Mesangial cell (primary cell): ENCODE measurements around the genes PRR19, PSG6 and SMG9.

DNA sequence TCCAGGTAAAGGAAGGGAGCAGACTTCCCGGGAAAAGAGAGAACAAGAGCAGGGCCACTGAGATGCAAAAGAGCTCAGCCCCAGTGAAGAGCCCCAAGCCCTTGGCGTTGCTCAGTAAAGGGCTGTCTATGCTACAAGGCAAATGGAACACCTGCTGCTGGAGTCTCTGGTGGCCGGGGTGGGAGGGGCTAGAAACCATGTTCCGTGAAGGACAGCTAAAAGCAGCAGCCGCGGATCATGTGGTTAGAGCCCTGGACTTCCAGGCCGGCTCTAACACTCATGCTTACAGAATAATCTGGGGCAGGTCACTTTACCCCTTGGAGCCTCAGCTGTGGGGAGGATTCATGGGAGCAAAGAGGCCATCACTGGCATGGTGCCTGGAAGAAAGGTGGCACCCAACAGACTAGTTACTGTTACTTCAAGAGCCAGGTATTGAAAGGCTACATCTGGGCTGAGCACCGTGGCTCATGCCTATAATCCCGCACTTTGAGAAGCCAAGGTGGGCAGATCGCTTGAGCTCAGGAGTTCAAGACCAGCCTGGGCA, 17.8 kb downstream of the POU2F2 start:
- RAMPAGE, long total RNA, result no peak

GRCh38 chr19:42250147-42250752, 4.7 kb downstream of the ERF start:
- RAMPAGE, long total RNA, result no peak

GRCh38 chr19:42250753-42251428, 4.0 kb downstream of the ERF start:
- RAMPAGE, long total RNA, result no peak

DNA sequence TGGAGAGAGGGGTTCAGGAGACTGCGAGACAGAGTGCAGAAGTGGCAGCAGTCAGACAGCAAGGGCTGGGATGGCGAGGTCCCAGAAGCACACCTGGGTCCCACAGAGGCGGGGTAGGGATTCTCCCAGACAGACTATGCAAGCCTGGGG, 2.1 kb downstream of the ERF start:
- RAMPAGE, long total RNA, result no peak

DNA sequence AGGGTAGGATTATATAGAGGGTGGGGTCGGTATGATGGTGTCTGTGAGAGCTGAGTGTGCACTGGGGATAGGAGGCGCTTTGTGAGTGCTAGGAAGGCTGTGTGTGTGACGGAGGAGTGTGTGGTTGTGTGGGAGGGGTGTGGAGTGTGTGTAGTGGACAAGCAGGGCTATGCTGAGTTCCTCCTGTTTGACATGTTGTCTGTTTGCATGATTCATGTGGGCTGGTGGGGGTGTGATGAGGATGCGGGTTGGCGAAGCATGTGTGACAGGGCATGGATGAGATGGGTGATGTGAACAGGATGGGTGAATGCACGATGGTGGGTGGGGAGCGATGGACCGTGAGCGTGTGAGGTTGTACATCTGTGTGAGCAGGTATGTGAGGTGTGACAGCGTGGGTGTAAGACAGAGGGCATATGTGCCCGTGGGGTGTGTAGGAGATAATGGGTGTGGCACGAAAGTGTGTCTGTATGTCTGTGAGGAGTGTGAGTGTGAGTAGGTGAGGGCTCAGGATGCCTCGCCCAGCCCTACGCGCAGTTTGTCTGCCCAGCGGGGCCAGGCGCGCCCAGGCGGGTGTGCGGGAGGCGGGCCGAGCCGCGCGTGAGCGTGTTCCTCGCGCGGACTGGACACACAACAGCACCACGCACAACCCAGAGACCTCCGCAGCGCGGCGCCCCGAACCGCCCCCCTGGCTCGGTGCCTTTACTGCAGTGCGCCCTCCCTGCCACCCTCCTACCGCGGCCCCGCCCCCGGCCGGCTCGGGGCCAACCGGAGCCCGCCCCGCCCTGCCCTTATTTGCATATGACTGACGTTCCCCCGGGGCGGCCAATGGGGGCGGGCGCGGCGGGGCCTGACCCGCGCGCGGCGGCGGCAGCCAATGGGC, 14.3 kb downstream of the CIC start:
- RAMPAGE, long total RNA, result no peak

DNA sequence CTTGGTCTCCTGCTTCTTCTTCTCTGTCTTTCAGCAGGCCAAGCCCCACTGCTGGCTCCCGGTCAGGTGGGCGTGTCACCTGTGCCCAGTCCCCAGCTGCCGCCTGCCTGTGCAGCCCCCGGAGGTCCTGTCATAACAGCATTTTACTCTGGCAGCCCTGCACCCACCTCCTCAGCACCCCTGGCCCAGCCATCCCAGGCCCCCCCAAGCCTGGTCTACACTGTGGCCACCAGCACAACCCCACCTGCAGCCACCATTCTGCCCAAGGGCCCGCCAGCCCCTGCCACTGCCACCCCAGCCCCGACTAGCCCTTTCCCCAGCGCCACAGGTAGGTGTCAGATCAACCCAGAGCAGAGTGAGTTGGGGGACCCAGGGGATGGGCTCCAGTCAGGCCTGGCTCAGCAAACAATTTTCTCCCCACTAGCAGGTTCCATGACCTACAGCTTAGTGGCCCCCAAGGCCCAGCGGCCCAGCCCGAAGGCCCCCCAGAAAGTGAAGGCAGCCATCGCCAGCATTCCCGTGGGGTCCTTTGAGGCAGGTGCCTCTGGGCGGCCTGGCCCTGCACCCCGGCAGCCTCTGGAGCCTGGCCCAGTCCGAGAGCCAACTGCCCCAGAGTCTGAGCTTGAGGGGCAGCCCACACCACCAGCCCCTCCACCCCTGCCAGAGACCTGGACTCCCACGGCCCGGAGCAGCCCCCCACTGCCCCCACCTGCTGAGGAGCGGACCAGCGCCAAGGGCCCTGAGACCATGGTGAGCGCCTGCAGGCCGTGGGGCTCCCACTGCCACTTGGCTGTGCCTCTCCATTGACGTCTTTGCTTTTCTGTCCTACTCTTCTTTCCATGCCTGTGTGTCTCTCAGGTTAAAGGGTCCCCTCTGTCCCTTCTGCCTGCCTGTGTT, 9.2 kb upstream of the PRR19 start:
- RAMPAGE, long total RNA, result no peak

DNA sequence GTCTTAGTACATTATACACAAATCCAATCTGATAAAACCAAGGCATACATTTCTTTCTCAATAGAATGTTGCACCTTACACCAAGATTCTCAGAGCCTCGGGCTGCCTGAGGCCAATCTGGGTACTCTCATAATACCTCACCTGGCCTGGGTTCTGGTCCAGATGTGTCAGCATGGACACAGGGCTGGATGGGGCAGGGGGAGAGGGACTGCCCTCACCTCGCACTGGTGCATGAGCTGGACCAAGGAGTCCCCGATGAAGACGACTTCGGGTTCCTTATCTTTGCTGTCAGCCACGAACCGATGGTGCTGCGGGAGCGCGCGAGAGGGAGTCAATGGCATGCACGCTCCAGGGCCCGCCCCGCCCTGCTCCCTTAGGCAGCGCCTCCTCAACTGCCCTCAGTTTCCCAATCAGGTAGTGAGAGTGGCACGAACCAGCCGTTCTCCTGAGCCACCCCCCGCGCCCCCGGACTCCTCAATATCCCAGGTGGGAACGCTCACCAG, at the start of gene PRR19:
TSS of gene PRR19 (plus strand) at position 401 of the 503 bp plus-strand sequence.
- RAMPAGE, long total RNA, result no peak

DNA sequence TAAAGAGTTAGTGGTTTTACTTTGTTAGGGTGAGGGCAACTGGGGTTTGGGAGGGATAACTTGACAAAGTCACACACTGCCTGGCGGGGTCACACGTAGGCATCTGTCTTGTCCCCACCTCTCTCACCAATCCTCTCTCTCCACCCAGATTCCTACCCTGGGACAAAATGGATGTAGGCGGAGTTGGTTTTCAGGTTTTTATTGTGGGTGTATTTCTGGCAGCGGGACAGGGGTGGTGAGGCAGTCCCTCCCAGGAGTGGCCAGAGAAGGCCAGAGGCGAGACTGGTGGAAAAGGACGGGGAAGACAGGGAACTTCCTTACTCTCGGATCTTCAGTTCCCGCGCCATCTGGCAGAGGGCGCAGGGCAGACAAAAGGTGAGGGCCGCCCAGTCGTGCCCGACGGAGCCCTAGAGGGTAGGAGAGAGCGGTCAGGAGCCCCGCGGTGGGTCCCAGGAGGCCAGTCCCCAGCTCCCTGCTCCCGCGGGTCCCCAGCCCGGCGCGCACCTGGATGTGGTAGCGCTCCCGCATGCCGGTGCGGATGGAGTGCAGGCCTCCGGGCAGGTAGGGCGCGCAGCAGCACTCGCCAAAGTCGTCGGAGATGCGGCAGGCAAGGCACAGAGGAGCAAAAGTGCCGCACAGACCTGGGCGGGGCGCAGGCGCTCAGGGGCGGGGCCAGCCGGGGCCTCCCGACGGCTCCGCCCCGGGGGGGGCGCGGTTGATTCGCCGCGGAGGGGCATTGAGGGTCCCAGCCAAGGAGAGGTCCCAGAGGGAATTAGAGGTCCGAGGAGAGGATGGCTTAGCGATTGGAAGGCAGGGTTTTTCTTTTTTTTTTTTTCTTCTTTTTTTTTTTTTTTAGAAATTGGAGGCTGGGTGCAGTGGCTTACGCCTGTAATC, 3.0 kb downstream of the CNFN start:
- RAMPAGE, long total RNA, result start-site peak on the minus strand centred at position 627 of the sequence, 51 bp wide, 62 reads

DNA sequence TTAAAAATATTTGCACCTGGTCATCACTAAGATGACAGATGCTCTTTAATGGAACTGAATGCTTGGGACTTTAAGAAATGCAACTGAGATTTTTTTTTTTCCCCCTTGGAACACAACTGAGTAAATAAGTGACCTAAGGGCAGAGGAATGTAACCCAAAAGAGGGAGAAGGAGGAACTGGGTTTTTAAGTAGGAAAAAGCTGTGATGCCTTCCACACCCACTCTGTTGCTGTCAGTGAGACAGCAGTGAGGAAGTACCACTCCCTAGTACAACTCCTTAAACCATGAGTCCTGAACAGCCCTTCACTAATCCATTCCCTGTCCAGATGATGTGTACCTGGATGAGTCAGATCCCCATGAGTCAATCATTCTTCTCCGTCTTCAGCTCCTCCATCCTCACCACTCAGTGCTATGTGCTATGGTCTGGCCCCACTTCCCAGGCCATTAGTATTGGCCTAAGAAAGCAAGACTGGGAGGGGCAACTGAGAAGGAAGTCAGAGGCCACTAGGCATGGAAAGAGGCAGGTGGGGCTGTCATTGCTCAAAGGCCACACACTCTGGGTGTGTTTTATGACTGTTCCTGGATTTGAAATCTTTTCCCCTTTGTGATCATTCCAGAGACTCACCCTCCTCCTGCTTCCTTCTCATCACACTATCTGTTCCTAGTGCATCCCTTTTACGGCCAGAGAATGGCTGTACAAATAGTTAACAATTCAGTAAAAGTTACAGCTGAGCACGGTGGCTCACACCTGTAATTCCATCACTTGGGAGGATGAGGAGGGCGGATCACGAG, 13.0 kb upstream of the CXCL17 start:
- RAMPAGE, long total RNA, result no peak

DNA sequence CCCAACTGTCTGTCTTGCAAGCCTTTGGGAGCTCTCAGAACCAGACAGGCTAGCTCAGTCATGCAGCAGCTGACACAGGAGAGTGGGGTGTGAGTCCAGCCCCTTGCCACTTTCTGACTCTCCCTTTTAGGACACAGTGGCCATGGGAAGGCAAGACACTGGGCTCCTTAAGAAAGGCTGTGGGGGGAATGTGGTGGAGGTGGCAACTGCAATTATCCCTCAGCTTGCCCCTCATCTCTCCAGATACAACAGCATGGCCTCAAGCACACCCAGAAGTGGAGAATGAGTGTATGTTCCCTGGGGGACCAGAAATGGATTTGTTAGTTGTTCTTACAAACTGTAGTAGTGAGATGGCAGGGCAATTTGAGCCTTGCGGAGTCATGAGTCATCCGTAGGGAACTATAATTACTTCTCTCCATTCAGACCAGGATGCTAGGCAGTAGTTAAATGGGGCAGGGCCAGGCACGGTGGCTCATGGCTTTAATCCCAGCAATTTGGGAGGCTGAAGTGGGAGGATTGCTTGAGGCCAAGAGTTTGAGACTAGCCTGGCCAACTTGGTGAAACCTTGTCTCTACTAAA, 25.5 kb upstream of the CXCL17 start:
- RAMPAGE, long total RNA, result no peak

DNA sequence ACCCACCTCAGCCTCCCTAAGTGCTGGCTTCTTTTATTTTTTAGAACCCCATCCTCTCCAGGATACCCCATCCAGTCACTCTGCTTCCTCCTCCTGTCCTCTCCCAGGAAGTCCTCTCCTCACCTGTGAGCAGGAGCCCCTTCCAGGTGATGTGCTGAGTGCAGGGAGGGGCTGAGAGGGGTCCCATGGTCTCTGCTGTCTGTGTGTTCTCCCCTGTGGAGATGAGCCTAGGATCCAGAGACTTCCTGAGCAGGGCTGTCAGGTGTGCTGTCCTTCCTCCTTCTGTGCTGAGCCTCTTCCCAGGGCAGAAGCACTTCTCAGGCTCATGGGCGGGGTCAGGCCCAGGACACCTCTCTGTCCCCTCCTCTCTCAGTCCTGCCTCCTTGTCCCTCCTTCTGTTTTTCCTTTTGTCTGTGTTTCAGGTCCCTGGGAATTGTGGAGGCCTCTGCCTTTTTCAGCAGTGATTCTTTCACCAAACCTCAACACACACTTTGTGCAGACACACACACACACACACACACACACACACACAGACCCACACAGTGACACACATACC, at the start of gene PSG6:
TSS of gene PSG6 (minus strand) at position 289 of the 556 bp plus-strand sequence.
- RAMPAGE, long total RNA, result no peak

DNA sequence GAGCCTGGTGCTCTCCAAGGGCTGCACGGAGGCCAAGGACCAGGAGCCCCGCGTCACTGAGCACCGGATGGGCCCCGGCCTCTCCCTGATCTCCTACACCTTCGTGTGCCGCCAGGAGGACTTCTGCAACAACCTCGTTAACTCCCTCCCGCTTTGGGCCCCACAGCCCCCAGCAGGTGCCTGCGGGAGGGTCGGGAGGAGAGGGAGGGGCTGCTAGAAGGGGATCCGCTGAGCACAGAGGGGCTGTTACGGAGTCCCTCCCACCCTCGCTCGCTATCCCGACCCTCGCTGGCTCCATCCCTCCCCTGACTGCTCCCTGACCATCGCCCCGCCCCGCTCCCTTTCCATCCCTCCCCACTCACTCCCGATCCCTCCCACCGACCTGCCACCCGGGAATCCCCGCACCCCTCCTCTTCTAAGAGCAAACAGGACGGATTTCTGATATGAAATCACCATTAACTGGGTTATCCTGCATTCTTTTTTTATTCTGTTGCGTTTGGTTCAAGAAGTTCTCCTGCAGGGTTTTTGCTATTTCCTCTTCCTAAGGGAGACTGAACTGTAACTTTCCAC, 816 bp downstream of the CD177 start:
- RAMPAGE, long total RNA, result no peak

DNA sequence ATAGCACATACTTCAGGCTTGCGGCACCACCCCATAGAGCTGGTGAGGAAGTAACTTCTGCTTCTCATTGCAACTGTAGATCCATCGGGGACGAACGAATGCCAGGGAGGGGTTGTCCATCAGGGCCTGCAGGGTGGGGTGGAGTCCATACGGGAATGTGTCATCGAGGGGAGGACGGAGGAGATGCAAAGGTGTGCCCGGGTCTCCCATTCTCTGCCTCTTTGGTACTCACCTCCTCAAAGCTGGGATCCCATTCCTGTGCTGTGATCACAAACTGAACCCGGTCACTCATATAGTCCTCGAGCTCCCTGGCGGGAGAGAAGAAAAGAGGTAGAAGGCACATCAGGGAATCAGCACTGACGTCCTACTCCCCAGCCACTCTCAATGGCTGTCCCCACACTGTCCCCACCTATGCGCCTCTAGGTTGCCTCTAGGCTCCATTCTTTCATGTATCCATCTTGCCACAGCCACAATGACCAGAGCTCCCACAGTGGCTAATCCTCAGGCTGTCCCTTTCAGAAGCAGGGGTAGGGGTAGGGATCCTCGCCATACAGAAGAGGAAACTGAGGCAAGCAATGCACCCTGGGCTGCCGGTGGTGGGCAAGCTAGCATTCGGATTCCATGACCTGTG, 10.5 kb downstream of the ZNF575 start:
- RAMPAGE, long total RNA, result no peak

- RAMPAGE, long total RNA, result no peak
Observed at GRCh38 chr19:43622737-43623144, 3.3 kb upstream of the ZNF428 start.

DNA sequence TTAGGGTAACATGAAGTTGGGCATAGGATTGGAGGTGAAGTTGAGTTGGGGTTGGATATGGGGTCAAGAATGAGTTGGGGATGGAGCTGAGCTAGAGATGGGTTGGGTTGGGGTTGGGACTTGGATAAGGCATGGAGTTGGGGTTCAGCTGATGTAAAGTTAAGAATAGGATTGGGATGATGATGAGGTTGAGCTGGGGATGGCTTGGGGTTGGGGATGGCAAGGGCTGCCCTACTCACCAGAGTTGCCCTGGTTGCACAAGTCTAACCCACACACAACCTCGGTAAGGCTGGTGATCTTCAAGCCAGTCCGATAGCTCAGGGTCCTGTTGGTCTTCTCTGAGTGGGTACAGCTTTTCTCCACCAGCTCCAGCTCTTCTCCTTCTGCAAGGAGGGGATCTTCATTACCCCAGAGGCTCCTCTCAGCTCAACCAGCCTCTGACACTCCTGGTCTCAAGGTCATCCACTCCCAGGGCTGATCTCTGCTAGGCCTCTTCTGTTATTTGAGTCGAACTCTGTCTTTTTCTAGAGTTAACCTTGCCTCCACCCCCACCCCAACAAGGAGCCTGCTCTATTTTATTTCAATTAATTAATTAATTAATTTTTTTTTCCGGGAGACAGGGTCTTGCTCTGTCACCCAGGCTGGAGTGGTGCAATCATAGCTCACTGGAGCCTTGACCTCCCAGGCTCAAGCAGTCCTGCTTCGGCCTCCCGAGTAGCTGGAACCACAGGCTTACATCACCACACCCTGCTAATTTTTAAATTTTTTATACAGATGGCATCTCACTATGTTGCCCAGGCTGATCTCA, 4.7 kb downstream of the PLAUR start:
- RAMPAGE, long total RNA, result no peak

DNA sequence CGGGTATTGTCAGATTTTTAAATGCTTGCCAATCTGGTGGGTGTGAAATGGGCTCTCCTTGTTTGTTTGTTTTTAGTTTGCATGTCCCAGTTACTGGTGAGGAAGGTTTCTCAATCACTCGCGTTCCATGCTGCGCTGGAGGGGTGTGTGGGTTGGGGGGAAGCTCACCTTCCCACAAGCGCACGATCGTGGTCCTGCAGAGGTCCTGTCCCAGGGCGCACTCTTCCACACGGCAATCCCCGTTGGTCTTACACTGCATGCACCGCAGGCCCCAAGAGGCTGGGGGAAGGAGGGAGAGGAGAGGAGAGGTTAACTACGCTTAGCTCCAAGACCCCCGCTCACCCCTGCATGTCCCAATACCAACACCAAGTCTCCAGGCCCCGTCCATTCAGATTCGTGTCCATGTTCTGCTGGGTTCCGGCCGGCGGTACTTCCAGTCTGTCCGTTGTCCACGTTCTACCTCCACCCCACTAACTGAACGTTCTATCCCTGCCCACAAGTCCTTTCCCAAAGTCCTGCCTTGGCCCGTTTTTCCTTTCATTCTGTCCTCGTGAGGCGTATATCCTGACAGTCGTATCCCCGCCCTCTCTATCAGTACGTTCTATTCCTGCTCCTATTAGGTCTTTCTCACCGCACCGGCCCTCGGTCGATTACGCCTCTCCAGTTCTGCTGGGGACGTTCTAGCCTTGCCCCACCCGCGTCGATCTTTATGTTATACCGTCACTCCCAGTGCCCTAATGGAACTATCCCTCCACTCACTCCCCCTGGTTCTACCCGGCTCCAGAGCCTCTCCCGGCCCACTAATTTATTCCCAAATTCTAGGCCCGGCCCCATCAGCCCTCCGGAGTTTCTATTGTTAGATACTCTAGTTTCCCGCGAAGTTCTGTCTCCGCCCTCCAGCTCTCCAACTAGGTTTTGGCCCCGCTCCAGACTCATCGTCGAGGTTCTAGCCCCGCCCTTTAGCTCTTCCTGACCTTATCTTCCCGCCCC, 2.3 kb downstream of the PLAUR start:
- RAMPAGE, long total RNA, result no peak

DNA sequence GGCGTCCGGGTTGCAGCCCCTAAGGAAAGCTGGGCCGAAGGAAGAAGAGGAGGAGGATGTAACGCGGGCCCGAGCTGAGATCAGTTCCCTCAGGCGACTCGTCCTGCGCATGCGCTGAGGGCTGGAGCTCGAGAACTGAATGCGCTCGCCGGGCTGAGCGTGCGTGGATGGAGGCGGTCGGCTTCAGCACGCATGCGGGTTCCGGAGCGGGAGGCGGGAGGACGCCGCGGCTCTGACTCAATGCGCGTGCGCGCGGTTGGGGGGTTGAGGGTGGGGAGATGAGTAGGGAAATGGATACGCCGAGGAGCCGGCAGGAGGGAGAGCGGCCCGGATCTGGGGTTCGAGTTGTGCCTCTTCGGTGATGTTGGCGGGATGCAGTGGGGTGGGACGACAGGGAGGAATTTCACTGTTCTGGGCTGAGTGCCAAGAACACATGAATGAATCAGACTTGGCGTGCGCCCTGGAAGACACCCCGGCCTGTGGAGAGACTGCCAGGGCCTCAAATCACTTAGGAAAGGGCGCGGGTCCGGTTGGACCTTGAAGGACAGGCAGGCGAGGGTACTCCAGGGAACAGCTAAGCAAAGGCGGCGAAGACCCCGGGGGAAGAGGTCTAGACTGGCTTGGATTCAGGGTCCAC, at the start of gene SMG9:
TSS of gene SMG9 (minus strand) at position 141 of the 637 bp plus-strand sequence.
- RAMPAGE, long total RNA, result start-site peak on the minus strand centred at position 108 of the sequence, 26 bp wide, 165 reads

- RAMPAGE, long total RNA, result no peak
Observed at GRCh38 chr19:43756175-43756508, 1.4 kb upstream of the SMG9 start.

GRCh38 chr19:43773964-43774953, 6.5 kb downstream of the KCNN4 start:
- RAMPAGE, long total RNA, result no peak

DNA sequence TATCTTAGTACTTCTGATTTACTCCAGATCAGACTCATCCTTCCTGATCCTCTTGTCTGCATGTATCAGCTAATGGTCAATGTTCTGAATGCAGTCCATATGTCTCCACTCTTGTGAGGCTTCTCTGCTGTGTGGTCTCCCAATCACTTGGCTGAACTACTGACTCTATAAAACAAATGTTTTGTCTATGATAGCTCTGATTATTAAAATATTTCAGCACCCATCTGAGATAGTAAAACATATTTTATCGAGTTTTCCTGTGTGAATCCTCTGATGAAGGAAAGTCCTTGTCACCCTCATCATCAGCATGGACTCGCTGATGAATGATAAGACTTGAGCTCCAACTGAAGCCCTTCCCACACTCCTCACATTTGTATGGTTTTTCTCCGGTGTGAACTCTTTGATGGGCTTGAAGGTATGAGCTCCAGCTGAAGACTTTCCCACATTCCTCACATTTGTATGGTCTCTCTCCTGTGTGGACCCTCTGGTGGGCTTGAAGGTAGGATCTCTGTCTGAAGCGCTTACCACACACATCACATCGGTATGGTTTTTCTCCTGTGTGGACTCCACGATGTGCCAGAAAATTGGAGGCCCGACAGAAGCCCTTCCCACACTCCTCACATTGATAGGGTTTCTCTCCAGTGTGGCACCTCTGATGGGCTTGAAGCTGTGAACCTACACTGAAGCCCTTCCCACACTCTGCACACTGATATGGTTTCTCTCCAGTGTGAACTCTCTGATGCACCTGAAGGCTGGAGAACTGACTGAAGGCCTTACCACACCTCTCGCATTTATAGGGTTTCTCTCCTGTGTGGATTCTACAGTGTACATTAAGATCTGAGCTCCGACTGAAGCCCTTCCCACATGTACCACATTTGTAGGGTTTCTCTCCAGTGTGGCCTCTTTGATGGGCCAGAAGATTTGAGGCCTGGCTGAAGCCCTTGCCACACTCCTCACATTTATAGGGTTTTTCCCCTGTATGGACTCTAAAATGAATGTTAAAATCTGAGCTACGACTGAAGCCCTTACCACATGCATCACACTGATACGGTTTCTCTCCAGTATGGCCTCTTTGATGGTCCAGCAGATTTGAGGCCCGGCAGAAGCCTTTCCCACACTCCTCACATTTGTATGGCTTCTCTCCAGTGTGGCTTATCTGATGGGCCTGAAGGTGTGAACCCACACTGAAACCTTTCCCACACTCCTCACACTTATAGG, 21.5 kb downstream of the ZNF45 start:
- RAMPAGE, long total RNA, result no peak